Paraaortic lymph node (tissue), 1 donor: Measurements from ENCODE around the gene FREM1.

- PRO-cap: no peak
Measured at GRCh38 chr9:12923389-12923789, 148.6 kb downstream of the LURAP1L start.

DNA sequence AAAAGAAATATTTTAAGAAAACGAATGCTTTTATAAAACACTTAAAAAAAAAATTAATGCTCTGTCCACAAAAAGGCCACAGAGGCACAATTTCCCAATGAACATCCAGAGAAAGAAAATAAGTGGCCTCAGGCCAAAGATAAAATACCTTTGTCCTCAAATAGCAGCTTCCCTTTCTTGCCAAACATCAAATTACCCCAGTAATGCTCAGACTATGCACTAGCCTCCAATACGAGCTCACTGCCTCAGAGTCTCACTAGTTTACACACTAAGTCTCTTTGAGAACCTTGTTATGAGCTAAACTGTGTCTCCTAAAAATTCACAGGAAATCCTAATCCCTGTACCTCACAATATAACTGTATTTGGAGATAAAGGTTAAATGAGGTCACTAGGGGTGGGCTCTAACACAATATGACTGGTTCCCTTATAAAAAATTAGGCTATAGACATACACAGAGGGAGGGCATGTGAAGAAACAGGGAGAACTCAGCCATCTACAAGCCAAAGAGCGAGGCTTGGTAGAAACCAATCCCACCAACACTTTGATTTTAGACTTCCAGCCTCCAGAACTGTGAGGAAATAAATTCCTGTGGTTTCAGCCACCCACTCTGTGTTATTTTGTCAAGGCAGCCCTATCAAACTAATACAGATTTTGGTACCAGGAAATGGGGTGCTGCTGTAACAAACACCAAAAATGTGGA is 4.5 kb downstream of the MPDZ start:
- PRO-cap: no peak

DNA sequence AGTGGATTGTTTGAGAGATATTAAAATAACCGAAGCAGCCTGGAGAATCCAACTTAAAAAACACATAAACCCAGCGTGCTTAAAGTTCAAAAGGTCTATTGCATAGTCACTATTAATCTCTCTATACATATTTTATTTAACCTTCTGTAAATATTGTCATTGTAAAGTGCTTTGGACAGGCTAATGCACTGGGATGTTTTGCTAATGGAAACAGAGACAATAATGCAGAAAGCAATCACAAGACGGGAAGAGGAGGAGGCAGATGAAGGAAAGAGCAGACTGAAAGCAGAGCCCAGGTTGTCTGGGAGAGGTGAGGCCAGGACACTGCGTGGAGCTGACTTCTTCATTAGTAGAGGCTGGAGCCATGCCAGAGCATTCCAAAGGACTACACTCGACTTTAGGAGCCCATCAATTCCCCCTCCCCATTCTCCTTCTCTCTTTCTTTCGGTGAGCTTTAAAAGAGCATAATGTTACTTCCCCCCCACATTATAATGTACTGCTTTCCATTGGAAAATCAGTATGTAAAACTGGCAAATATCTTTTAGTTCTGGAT is 307.2 kb upstream of the MPDZ start:
- PRO-cap: unidirectional peak, plus-strand start at position 295 of the sequence

- PRO-cap: no peak
Measured at GRCh38 chr9:14203278-14203840, 110.6 kb downstream of the NFIB start.

DNA sequence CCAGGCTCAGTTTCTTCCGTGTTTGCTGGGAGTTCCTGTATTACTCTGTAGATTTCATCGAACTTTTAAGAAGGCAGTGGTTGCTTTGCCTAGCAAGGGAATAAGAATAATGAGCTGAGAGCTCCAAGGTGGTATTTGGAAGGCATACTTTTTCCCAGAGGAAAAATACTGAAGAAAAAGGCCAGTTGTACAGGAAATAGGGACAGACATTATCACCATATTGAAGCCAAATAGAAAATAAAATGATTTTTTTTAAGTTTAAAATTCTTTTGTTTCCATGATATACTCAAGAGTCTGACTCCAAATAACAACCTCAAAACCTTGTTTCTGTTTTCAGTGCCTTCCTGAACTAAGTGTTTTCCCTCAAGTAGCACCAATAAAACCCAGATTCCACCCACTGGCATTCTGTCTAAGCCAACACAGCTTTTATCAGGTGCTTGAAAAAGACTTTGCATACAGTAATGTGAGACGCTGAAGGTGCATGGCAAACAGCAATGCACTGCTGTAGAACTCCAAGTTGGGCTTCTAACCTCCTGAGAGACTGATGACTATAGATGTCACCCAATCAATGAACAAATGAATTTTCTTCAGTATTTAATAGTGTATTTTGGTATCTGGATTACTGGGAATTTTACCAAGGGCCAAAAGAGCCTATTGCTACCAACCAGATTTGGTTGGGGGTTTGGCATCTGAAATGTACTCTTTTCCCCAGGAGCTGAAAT is 95.8 kb downstream of the NFIB start:
- PRO-cap: no peak

GRCh38 chr9:14238507-14239028 is 75.4 kb downstream of the NFIB start:
- PRO-cap: no peak

DNA sequence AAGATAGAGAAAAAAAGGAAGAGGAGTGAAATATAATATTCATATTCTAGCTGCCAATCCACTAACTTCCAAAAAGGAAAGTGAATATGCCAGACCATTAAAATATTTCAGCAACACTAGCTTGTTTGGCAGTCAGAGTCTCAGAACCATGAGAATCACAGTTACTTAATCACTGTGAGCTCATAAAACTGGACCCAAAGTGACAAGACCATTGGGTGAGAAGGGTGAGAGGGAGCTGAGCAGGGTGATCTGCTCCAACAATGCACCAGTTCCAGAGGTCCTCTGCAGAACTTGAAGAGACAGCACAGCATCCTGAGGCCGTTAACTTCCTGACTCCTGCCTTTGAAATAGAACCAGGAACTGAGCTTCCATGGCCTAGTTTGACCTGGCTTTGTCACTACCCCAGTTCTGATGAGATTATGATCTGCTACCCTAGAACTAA is 57.4 kb downstream of the NFIB start:
- PRO-cap: no peak

DNA sequence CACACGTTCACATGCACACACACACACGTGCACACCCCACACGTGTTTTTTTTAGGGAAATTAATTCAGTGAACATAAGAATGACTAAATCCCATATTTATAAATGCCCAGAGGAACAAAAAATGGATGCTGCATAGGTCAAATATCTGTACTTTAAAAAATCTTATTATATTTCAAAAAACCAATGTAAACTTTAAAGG is 32.2 kb downstream of the NFIB start:
- PRO-cap: unidirectional peak, minus-strand start at position 51 of the sequence

GRCh38 chr9:14348393-14349425 is 34.8 kb upstream of the NFIB start:
- PRO-cap: no peak

DNA sequence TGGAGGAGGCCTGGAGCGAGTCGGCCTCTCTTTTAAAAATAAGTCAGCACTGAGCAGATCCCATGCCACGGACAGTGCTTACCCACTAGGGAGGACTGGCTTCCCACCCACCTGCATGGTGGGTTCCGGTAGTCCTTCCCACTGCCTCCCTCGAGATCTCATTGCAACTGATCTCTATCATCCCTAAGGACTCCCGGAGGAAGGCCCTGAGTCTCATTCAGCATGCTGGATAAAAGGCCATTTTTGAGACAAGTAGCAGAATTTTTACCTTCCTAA is 155.9 kb downstream of the ZDHHC21 start:
- PRO-cap: no peak

- PRO-cap: no peak
Measured at GRCh38 chr9:14909687-14910744, at the start of gene FREM1. Gene FREM1 (minus strand): TSS chr9:14910428.

GRCh38 chr9:14993824-14994341 is 83.7 kb upstream of the FREM1 start:
- PRO-cap: no peak

DNA sequence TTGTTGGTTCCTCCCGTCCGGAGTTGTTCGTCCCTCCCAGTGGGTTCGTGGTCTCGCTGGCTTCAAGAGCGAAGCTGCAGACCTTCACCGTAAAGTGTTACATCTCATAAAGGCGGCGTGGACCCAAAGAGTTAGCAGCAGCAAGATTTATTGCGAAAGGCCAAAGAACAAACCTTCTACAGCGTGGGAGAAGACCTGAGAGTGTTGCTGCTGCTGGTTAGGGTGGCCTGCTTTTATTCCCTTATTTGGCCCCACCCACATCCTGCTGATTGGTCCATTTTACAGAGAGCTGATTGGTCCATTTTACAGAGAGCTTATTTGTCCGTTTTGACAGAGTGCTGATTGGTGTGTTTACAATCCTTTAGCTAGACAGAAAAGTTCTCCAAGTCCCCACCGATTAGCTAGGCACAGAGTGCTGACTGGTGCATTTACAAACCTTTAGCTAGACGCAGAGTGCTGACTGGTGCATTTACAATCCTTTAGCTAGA is 57.7 kb upstream of the SNAPC3 start:
- PRO-cap: no peak

DNA sequence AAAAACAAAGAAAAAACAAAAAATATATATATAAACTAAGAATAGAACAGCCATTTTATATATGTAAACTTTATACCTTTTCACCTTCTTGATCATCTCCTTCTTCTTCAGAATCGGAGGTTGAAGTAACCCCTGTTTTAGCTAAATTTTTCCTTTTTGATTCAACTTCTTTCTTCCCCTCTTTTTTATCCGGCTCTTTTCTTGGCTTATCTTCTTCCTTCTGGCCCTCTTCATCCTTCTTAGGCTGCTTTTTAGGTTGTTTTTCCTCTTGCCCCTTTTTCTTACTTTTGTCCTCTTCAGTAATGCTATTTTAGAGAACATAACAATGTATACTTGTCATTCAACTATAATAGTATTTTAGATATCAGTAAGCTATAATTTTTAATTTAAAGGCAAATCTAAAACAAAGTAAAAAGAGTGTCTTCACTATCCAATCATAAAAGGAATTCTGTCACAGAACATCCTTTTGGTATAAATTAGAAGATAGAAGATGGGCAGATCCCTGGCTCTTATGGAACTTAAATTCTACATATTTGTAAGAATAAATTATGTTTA is 36.8 kb downstream of the PSIP1 start:
- PRO-cap: no peak

DNA sequence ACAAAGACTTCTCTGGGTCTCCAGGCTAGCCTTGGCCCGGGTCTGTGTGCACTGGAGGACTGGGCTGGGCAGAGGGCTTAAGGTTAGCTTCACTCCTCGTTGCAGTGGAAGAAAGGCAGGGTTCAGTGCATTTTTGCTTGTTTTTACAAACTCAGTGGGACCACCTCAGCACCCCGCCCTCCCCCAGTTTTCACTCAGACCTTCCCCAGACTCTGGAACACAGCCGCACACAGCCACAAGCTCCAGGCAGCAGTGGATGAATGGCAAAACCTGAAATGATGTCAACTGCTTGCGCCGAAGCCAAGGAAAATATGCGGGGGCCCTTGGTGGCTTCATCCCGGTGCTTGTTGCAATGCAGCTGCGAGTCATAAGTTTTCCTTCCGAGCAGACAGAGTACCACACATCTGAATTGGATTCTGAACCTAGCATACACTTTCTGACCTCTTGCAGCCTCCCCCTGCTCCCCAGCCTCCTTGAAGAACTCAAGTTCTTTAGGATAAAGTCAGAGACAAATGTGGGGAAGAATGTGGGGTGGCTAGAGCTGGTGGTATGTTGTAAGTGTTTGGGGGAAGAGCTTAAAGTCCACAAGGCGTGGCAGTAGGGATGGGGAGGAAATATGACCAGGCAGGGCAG is 586.1 kb downstream of the CCDC171 start:
- PRO-cap: no peak

GRCh38 chr9:16139634-16140306 is 586.9 kb downstream of the CCDC171 start:
- PRO-cap: no peak

DNA sequence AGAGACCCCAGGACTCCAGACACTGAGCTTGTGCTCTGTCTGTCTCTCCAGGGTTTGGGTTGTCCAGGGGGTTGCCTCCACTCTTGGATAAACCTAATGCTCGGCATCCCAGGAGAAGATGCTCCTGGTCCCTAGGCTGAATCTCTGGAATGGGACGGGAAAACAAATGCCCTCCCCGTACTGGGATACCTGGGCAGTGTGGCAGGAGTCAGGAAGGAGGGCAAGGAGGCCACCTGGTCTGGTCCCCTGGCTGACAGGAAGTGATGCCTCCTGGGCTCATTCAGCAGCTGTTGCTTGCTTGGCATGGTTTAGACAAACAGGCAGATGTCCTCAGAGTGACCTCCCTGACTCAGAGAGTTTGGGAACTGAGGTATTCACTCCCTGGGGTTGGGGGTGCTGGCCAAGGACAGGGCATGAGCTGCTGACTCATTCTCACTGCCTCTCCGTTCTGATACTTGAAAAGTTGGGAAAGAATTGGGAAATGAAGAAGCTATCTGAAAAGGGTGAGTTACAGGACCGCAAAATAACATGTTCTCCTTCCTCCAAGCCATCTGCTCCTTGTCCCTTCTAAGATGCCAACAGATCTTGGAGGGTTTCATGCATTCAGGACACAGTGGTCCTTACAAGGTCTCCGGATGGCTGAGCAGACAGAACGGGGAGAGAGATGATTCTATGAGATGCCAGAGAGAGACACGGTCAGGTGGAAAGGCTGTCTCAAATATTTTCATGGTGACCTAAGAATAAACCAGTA is 534.6 kb downstream of the BNC2 start:
- PRO-cap: no peak

DNA sequence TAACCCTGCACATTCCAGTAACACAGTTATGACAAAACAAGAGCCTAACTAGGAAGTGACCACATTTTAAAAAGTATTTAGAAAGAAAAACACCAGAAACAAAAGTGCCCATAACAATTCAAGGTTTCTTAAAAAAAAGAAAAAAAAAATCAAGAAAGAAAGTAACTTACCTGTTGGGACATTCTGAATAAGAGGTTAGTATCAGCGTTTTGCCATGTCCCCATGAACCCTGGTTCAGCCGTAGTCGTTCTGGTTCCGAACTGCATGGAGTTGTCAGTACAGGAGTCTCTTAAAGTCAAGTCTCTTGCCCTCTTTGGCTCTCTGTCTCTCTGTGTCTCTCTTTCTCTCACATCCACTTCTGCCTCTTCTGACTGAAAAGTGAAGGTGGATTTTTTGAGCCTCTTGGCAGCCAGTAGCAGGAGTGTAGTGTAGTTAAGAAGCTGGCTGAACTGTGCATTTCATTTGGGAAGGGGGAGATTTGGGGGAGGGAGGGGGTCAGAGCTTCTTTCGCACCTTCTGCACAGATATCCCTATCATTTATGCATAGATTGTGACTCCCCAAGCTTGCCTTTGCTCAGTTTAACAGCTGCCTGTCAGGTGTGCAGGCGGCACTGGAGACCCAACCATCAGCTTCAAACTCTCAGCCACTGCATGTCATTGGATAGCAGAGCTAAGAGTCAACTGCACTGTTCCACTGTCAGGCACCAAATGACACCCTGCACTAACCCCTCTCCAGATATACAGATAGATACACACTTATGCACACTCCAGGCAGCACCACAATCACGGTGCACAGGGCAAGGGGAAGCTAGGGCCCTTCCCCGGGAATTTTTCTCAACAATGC is 142.6 kb downstream of the BNC2 start:
- PRO-cap: unidirectional peak, minus-strand start at position 710 of the sequence

- PRO-cap: no peak
Measured at GRCh38 chr9:17268926-17269343, 134.1 kb downstream of the CNTLN start.

GRCh38 chr9:17905518-17906044 is 326.7 kb downstream of the SH3GL2 start:
- PRO-cap: no peak